ENCODE measurements around a stretch of chrX.

DNA sequence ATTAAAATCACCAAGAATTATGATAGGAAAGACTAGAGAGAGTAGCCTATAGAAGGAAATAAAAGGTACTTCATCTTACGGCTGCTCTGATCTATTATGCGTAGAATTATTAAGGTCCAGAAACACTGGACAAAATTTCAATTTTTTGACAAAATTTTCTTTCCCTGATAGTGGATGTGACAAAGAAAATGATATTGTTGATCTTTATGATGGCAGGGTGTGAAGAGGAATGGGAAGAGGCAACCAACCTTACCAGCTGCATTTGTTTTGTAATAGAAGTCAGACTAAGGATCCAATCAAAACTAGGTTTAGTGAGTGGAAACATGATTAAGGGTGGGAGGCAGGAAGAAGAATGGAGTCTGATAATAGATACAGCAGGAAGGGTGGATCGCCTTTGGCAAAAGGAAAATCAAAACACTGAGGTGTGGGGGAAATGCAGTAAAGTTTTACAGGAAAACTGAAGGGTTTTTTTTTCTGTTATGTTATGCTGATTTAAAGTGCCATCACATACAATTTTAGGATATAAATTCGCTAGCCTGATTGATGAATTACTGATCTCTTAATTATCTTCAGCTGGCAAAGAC lies 3.5 kb downstream of the CLIC2 start:
- RRBS = no CpG with 5 or more reads among the region's 4 CpGs

DNA sequence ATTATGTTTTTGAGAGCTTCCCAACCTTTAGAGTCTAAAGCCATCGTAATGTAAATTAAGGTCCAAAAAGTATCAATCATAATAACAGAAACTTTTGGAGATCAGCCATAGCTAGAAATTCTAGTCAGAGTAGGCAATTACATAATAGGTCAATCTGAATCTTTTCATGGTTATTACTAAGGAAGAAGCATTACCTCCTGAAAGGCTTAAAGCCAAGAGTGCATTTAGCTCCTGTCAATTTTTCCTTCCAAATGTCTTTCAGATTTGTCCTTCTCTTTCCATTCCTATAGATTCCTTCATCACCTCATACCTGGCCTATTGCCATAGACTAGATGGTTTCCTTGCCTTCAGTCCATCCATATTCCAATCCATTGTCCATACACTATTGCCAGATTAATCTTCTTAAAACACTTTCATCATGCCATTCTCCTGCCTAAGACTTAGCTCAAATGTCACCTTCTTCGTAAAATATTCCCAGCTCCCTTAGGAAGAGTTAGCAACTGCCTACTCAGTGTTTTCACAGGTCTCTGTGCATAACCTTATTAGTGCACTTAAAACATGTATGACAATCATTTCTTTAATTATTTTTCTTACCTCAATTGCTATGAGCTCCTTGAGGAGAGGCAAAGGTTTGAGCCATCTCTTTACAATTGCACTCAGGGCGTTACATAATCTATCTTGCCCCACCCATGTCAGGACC lies 52.8 kb upstream of the SPRY3 start:
- RRBS = no CpG with 5 or more reads among the region's 3 CpGs